ENCODE results near the gene RBM10.

DNA sequence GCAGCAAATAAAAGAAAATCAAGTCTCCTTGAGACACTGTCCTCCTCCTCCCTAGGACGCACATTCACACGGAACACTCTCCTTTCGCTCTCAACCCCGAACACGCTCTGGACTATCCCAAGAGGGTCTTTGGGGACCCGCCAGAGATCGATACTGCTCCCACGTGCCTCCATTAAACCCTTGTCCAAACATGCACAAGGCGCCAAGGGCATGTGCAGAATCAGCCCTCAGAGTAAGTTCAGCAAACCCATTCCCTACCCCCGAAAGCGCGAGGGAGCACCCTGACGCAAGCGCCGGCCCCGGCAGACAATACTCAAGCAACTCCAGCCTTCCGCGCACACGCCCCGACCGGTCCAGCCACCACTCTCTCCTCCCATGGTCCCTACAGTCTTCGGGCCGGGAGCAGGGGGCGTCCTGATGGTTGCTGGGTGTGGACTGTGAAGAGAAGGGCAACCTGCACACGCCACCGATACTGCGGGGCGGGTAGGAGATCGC lies 596.5 kb upstream of the KRBOX4 start:
- PRO-cap = no peak

DNA sequence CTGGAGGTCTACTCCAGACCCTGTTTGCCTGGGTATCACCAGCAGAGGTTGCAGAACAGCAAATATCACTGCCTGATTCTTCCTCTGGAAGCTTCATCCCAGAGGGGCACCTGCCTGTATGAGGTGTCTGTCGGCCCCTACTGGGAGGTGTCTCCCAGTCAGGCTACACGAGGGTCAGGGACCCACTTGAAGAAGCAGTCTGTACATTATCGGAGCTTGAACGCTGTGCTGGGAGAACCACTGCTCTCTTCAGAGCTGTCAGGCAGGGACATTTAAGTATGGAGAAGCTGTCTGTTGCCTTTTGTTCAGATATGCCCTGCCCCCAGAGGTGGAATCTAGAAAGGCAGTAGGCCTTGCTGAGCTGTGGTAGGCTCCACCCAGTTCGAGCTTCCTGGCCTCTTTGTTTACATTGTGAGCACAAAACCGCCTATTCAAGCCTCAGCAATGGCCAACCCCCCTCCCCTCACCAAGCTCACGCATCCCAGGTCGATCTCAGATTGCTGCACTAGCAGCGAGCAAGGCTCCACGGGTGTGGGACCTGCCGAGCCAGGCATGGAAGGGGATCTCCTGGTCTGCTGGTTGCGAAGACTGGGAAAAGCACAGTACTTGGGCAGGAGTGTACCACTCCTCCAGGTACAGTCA lies 38.7 kb downstream of the KRBOX4 start:
- PRO-cap = no peak

DNA sequence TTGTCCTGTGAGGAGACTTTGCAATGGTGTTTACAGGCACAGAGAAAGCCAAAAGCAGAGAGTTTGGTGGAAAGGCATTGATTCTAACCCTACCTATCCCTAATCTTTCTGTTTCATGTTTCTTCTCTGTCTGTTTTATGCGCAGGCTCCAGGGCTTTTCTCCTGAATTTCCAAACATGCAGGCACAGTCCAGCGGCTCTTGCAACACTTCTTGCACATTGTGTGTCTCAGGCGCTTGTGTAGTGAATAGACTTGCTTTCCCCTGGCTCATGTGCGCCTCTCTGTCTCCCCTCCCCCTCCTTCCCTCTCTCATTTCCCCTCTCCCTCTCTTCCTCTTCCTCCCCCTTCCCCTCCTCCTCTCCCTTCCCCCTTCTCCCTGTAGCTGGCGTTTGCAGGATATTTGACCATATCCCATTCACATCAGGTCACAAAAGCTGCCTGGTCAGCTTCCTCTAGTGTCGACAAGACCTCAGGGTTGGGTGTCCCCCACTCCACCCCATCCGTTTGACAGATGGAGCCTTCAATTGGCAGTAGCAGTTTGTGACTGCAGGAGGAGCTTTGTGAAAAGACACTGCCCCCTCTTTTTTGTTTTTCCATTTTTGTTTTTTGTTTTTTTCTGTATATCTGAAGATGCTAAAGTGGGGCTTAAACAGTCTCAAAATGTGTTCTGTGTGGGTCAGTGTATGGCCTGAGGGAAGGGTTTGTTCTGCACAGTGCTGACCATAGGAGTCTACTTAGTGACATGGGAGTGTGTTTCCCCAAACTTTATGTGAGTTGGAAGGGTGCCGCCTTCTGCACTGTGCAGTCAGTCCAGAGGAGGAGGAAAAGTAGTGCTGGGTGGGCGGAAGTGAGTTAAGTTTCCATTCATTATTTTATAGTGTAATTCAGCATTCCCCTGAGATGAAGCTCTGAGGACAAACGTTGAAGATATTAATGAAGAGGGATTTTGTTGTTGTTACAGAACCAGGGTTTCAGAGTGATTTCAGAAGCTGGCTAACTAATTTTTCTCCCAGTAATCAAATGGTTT lies 2.6 kb downstream of the CHST7 start:
- PRO-cap = no peak

DNA sequence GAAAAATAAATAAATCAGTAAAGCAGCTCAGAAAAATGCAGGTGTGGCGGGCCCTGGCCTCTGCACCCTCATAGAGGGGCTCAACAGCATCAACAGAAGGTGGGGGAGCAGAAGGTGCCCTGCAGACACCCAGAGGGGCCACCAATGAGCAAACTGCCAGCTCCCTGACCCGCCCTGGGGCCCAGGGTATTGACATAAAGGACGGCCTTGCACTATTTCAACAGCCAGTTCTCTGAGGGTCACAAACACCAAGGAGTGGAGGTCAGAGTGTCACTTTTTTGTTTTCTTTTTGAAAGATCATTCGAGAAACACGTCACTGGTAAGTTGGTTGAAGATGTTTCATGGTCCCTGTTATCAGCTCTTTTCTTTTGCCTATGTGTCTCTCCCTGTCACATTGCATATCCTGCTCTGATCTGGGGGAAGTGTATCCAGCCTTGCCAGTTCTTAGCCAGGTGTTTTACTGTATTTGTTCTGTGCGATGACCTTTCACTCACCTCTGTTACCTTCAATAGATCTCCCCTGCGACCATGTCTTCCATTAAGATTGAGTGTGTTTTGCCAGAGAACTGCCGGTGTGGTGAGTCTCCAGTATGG lies 2.5 kb downstream of the RGN start:
- PRO-cap = no peak

DNA sequence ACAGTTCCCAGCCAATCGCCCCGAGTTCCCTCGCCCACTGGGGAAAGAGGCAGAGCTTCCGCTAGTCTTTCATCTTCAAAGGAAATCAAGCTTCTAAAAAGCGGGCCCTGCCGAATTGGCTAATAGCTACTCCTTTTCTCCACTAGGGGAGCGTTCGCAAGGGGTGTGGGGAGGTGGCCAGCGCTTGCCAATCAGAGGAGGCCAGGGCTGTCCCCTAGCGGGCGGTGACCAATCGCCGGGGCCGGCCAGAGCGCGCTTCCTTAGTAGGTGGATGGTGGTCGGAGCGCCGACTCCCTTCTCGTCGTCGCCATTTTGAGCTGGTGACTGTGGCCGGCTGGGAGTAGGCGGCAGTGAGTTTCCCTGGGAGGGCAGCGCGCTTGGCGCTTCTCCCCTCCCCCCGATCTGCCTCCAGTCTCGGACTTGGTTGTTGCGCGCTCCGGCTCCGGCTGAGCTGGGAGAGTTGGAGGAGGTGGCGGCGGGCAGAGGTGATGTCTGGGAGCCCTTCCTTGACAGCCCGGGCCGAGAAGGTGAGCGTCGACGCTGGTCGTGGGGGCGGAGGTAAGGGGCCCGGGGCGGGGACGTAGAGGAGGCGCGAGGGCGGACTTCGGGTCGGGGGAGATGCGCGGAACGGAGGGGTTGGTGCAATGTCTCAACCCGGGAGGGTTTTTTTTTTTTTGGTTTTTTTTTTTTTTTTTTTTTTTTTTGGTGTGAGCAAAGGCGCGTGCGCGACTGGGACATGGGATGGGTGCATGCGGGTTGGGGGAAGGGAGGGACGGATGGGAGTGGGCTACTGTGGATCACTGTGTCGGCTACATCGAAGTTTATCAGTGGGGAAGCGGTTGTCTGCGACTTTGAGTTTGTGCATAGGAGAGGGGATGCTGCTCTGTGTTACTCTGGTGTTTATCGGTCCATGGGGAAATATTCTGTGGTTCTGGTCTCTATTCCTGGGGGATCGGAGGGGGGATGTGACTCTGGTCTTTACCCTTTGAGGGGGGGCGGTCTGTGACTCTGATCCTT lies at the start of gene RBM10:
RBM10 (plus strand) TSS at position 263 of the 1,017 bp plus-strand sequence.
- PRO-cap = bidirectional peak, plus-strand start at position 310 of the sequence, minus-strand start at position 39 of the sequence

DNA sequence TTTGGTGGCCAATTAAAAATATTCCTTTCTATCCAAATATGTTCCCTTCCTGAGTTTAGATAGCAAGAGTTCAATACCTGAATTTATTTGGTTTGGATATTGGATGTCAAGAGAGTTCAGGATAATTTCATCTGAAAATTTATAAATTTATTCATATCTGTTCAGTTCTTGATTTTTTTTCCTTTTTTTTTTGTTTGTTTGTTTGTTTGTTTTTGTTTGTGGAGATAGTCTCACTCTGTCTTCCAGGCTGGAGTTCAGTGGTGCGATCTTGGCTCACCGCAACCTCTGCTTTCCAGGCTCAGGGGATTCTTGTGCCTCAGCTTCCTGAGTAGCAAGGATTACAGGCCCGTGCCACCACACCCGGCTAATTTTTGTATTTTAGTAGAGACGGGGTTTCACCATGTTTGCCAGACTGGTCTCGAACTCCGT lies 9.2 kb downstream of the RBM10 start:
- PRO-cap = no peak

DNA sequence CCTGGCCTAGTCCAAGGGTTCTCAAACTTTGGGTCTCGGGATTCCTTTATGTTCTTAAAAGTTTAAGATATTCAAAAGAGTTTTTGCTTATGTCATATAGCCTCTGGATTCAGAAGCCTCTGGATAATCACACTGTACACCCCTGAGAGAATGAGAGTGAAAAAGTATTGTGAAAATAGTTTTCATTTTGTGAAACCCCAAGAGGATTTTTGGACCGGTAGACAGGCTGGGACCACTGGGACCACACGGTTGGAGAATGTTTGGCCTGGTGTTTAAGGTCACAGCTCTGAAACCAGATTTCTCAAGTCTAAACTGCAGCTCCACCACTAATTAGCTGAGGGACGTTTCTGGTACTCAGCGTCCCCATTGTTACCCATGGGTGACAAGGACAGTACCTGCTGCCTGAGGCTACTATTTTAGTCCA lies 719 bp upstream of the USP11 start:
- PRO-cap = no peak

DNA sequence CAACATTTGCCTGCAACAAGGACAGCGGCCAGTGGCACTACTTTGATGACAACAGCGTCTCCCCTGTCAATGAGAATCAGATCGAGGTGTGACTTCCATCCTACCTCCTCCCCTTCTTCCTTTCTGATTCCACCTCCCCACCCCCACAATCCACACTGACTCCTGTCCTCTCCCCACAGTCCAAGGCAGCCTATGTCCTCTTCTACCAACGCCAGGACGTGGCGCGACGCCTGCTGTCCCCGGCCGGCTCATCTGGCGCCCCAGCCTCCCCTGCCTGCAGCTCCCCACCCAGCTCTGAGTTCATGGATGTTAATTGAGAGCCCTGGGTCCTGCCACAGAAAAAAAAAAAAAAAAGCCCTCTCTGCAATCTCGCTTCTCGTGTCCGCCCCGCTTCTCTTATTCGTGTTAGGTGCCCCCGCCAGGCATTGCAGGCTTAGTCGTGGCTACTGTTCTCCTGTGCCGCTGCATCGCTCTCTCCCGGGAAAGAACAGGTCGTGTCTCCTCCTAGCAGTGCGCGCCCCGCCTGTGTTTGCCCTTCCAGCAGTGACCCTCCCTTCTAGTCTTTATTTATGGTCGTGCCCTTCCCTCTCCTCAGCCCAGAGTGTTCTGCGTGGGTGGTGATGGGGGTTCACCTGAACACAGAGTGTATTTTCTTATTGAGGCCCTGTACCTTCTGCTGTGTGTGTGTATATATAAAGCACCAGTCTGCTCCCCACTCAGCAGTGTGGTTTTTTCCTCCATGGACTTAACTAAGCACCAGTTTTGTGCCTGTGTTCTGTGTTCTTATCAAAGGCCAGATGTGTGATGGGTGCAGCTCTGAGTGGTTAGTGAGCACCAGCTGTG lies 15.0 kb downstream of the USP11 start:
- PRO-cap = no peak

DNA sequence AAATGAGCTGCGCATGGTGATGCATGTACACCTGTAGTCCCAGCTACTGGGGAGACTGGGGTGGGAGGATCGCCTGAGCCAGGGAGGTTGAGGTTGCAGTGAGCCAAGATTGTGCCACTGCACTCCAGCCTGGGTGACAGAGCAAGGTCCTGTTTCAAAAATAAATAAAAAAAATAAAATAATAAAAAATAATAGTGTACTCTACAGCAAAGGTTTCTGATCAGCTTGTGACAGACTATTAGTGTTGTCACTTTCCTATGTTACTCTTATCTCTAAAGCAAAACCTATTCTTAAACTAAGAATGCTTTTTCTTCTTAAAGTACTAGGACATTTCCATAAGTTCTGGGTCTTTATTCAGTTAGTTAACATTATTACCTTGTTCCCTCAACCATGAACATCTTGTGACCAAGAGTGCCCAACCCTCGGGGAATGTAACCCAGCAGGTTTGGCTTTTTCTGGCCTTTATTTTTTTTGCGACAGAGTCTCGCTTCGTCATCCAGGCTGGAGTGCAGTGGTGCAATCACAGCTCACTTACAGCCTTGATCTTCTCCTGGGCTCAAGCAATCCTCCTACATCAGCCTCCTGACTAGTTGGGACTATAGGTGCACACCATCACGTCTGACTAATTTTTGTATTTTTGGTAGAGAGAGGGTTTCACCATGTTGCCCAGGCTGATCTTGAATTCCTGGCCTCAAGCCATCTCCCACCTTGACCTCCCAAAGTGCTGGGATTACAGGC lies 64.9 kb downstream of the USP11 start:
- PRO-cap = no peak

DNA sequence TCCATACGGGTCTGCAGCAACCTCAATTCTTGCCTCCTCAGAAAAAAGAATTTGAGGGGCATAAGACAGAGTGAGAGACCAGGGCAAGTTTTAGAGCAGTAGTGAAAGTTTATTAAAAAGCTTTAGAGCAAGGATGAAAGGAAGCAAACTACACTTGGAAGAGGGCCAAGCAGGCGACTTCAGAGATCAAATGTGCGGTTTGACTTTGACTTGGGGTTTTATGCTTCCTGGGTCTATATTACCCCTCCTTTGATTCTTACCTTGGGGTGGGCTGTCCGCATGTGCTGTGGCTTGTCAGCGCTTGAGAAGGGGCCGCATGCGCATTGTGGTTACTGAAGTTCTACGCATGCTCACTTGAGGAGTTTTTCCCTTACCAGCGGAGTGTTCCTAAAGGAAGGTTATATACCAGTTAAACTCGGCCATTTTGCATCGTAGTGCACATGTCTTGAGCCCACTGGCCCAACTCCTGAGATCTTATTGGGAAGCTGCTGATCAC lies 9.8 kb downstream of the ZNF157 start:
- PRO-cap = no peak

GRCh38 chrX:47523366-47523897 lies 37.6 kb upstream of the ARAF start:
- PRO-cap = no peak

DNA sequence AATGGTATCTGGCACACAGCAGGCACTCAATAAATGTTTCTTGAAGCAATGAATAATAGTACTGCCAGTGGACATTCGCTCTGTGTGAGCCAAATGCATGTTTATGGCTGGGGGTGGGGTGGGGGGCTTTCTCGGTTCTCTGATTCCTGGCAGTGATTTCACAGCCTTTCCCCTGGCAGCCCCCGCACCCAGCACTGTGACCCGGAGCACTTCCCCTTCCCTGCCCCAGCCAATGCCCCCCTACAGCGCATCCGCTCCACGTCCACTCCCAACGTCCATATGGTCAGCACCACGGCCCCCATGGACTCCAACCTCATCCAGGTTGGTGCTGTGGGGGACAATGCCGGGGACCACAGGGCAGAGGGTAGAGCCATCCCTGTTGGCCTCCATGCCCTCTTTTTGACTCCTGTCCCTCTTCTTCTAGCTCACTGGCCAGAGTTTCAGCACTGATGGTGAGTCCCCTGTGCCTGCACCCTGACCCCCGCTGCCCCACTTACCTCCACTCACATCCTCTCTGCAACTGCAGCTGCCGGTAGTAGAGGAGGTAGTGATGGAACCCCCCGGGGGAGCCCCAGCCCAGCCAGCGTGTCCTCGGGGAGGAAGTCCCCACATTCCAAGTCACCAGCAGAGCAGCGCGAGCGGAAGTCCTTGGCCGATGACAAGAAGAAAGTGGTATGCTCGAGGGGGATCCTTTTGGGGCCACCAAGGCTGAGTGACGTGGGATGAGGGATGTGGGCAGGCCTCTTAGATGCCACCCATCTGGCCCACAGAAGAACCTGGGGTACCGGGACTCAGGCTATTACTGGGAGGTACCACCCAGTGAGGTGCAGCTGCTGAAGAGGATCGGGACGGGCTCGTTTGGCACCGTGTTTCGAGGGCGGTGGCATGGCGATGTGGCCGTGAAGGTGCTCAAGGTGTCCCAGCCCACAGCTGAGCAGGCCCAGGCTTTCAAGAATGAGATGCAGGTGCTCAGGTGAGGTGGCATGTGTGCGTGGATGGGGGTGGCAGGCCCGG lies 5.8 kb downstream of the ARAF start:
- PRO-cap = no peak

DNA sequence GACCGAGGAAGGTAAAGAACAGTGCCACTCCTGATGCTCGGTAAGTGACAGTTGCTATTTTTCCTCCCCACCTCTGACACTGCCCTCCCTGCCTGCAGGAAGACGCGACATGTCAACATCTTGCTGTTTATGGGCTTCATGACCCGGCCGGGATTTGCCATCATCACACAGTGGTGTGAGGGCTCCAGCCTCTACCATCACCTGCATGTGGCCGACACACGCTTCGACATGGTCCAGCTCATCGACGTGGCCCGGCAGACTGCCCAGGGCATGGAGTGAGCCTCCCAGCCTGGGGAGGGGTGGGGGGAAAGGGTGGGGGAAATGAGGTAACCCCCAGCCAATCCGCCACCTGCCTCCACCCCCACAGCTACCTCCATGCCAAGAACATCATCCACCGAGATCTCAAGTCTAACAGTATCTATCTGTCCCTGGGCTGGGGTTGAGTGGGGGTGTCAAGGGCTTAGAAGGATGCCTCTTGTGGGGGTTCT lies 7.7 kb downstream of the ARAF start:
- PRO-cap = no peak

- PRO-cap = no peak
Measured at GRCh38 chrX:47623318-47624159, 3.9 kb upstream of the SYN1 start.

DNA sequence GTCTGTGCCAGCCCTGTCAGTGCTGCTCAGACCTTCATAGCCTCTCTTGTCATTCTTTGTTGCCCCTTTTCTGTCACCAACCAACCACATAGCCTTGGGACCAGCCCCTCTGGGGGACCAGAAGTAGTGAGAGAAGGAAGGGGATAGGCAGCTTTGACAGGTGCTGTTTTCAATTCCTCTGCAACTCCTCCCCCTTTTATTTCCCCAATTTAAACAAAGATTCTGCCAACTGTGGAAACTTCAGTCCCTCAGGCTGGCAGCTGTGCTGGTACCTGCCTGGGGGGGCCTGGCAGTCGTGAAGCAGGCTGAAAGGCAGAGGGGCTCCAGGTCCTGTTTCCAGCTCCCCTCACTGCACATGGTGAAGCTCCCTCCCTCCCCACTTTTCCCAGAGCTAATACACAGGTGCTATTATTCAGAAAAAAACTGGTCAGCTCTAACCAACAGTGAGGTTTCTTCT lies 30.8 kb upstream of the ZNF81 start:
- PRO-cap = no peak

DNA sequence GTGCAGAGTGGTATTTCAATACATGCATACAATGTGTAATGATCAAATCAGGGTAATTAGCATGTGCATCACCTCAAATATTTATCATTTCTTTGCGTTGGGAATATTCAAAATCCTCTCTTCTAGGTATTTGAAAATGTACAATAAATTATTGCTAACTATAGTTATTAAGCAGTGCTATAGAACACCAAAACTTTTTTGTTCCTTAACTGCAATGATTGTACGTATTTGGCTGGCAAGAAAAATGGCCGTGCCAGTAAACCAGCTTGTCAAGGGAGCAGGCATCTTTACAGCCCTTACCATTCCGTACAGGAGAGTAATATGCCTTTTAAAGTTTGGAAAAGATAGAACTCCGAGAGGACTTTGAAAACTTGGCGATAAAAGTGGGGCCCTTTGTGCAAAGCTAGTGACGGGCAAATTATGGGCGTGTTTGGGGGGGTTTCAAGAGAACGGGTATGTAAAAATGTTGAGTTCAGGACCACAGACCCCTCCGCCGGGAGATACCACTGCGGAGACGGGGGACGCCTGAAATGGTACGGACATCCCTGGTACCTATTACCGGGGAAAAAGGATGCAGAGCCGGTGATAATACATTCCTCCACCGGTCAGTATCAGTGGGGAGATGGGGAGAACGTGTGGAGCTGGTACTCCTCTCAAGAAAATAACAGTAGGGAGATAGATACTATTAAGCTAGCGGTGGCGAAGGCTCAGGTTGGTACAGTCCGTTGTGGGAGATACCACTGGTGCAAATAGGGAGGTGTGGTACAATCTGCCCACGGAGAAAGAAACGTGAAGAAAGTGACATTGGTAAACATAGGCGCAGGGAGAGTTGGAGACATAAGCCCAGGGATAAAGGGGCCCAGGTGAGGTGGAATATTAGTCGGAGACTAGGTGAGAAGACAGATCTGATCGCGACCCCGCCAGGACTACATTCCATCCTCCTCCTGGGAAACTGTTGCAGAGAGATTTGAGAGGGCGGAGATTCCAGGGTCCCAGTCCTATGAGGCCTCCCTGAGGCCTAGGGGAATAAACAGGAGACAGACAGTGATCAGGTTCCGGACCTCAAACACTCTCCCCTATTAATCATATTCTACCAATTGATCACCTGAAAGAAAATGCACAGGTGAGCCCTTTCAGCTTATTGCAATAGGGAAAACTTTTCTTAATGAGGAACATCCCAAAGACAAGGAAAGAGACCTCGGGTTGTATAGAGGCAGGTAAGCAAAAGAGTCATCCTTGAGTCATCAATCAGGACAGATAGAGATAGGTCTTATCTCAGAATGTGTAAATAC lies 14.5 kb downstream of the SPACA5 start:
- PRO-cap = no peak

- PRO-cap = no peak
Measured at GRCh38 chrX:48515786-48516412, 5.7 kb upstream of the EBP start.

GRCh38 chrX:48540188-48540535 lies 648 bp downstream of the TBC1D25 start:
- PRO-cap = no peak

DNA sequence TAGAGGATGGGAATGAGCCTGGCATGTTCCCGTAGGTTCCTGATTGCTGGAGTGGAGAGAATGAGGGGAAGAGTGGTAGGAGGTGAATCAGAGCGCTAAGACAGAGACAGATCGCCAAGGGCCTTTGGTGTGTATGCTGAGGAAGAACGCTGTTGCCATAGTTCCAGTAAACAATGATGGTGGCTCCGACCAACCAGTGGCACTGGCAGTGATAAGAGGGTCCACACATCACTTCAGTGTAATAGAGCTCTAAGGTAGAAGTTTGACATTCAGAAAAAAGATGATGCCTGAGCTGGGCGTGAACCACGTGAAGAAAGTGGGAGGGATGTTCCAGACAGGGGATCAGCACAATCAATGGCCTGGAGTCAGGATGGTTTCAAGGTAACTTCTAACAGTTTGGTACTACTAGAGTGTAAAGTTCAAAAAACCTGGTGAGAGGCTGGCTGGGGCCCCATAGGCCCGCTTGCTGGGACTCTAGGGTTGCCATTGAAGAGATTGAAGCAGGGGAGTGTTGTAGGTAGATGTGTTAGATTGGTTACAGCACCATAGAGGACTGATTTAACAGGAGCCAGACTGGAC lies 1.1 kb downstream of the TBC1D25 start:
- PRO-cap = no peak

DNA sequence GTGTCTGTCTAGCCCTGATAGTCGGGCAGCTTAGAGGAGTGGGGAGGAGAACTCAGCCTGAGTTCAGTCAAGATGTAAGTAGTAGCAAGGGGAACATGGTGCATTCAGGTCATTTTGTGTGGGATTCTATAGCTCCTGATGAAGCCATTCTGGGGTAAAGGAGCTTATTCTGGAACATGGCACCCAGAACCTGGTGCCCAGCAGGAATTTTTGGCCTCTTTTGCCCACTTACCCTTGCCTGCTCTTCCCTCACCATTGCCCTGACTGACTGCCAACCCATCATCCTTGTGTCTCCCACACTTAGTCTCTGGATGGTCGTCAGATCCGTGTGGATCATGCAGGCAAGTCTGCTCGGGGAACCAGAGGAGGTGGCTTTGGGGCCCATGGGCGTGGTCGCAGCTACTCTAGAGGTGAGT lies 1.7 kb downstream of the RBM3 start:
- PRO-cap = no peak

Data from neutrophil (primary cell).